Pericardium fibroblast (primary cell): ENCODE measurements around a stretch of chr12.

DNA sequence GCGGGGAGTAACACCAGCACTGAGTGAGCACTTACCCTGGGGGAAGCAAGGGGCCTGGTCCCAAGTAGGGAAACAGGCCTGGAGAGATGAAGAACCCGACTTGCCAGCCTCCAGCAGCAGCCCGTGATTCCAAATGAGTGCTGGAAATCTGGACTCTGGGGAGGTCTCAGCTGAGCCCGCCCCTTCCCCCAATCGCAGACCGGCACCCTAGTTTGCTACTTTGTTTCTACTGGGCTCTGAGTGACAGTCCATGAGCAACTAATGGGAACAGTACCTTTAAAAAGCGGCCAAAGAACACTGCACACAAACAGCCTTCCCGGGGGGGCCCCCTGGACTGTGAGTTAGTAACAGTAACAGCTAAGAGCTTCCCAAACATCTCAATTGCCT lies 2.2 kb upstream of the NCOR2 start:
- RAMPAGE, long total RNA: no peak

DNA sequence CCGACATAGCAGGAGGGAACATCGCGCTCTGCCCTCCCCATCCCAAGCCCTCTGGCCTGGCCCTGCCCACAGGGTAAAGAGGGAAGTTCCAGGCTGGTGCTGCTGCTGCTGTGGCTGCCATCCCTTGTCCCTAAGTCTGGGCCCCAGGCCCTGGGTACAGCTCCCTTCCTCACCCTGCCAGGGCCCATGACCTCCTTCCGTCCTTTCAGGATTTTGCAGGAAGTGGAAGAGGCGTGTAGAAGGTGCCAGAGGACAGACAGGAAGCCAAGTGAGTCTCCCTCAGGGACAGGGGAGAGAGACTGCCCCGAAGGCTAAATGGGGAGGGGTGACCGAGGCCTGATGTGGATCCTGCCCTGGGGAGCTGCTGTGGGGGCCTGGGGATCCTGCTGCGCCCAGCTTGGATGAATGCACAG lies 14.7 kb upstream of the NCOR2 start:
- RAMPAGE, long total RNA: no peak

DNA sequence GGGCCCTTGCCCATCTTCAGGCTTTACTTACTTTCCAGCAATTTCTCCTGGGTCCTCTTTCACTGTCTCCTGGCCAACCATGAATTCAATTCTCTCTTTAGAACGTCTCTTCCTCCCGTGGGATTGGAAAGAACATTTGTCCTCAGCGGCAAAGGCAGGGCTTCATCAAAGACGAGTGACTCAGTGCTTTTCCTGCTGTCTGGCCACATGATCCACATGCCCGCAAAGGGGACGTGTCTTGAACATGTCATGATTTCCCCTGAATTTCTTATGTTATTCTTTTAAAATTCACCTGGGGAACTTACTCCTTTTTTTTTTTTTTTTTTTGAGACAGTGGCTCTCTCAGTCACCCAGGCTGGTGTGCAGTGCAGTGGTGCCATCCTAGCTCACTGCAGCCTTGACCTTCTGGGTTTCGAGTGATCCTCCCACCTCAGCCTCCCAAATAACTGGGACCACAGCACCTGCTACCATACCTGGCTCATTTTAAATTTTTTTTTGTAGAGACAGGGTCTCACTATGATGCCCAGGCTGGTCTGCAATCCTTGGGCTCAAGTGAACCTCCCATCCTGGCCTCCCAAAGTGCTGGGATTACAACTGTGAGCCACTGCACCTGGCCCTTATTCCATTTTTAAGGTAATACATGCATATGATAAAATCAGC lies 21.7 kb upstream of the NCOR2 start:
- RAMPAGE, long total RNA: no peak

DNA sequence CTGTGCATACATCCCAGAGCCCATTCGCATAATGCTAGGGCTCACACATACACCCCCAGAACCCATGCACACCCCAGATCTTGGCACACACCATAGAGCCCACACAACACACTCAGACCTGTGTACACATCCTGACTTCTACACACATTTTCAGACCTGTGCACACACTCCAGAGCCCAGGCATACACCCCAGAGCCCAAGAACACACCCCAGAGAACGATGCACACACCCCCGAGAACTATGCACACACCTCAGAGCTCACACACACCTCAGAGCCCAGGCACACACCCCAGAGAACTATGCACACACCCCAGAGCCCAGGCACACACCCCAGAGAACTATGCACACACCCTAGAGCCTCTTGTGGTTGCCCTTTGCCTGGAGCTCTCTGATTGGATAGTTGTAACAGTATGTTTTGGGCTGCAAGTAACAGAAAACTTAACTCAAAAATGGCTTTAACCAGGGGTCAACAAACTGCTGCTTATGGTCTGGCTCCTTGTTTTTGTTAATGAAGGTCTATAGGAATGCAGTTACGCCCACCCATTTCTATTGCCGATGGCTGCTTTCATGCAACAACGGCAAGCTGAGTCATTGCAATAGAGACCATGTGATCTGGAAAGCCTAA lies 65.9 kb upstream of the NCOR2 start:
- RAMPAGE, long total RNA: no peak

DNA sequence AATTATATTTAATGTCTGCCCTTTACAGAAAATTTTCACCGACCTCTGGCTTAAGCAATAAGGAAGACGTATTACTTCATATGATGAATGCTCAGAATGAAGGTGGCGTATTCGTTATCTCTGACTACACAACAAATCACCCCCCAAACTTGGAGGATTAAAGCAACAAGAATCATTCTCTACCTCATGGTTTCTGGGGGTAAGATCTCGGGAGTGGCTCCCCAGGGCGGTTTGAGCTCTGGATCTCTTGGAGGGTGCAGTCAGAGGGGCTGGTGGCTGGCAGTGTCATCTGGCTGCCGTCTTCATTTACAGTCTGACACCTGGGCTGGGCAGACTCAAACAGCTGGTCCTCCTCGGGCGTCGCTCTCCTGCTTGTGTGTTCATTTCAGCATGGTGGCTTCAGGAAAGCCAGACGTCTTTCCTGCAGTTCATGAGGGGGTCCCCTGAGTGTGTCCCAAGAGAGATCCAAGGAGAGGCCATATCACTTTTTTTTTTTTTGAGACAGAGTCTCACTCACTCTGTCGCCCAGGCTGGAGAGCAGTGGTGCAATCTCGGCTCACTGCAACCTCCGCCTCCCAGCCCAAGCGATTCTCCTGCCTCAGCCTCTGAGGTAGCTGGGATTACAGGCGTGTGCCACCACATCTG lies 66.5 kb upstream of the NCOR2 start:
- RAMPAGE, long total RNA: no peak

GRCh38 chr12:124683098-124683653 lies 115.8 kb upstream of the NCOR2 start:
- RAMPAGE, long total RNA: no peak

- RAMPAGE, long total RNA: no peak
These were observed 132.5 kb upstream of the NCOR2 start for GRCh38 chr12:124699854-124700347.

- RAMPAGE, long total RNA: no peak
These were observed 146.7 kb downstream of the SCARB1 start for GRCh38 chr12:124716791-124717440.

- RAMPAGE, long total RNA: no peak
These were observed 127.9 kb downstream of the SCARB1 start for GRCh38 chr12:124735642-124736357.

GRCh38 chr12:124867313-124867797 lies 3.7 kb upstream of the SCARB1 start:
- RAMPAGE, long total RNA: no peak

- RAMPAGE, long total RNA: no peak
These were observed 4.4 kb downstream of the UBC start for GRCh38 chr12:124909964-124910459.

GRCh38 chr12:124910460-124911395 lies 3.7 kb downstream of the UBC start:
- RAMPAGE, long total RNA: no peak

DNA sequence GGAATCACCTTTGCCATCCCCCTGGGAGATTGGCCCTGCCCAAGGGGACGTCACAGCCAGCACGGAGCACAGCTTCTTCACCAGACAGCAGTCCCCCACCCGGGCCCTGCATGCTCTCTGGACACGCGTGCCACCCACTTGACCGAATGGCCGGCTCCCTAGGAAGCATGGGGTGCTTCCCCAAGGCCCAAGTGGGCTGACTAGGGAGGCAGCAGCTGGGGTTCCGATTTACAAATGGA lies 17.3 kb downstream of the DHX37 start:
- RAMPAGE, long total RNA: no peak

GRCh38 chr12:125848260-125848667 lies 662.1 kb downstream of the TMEM132B start:
- RAMPAGE, long total RNA: no peak

DNA sequence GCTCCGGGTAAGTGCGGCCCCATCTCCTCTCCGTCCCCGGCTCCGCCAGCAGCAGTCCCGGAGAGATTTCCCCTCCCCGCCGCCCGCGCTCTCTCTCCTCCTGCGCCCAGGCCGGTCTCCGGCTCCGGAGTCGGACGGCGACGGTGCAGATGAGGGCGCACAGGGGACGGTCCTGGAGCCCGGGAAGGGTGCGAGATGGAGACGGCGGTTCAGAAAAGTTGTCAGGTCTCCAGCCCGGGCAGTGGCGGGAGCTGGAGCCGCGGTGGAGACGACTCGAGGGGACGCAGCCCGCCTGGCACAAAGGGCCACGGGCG lies 1540.3 kb downstream of the TMEM132B start:
- RAMPAGE, long total RNA: no peak

DNA sequence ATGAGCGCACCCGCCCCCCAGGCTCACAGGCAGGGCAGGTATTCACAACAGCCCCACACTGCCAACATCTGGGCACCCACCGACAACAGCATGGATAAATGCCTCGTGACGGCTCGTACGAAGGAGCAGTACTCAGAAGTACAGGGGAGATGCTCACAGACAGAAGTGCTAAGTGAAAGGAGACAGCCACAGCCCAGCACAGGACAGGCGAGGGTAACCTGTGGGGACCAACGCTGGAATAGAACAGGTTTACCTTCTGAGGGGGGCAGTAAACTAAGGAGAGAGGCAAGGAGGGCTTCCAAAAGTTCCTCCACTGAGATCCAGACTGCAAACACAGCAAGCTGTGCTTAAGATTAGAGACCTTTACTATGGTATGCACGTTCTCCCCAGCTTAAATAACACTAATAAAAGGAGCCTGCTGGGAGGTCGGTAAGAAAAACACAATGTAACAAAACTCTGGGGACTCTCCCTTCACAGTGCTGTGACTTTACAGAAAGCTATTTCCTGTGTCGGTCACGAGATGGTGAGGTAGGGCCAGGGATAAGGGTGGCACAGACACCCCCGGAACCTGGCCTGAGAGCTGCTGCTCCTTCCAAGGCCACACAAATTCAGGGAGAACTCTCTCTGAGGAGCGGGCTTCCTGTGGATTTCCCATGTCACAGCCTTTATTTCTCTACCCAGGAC lies 26.5 kb downstream of the SLC15A4 start:
- RAMPAGE, long total RNA: no peak

GRCh38 chr12:130071204-130071601 lies 91.1 kb upstream of the FZD10 start:
- RAMPAGE, long total RNA: no peak

DNA sequence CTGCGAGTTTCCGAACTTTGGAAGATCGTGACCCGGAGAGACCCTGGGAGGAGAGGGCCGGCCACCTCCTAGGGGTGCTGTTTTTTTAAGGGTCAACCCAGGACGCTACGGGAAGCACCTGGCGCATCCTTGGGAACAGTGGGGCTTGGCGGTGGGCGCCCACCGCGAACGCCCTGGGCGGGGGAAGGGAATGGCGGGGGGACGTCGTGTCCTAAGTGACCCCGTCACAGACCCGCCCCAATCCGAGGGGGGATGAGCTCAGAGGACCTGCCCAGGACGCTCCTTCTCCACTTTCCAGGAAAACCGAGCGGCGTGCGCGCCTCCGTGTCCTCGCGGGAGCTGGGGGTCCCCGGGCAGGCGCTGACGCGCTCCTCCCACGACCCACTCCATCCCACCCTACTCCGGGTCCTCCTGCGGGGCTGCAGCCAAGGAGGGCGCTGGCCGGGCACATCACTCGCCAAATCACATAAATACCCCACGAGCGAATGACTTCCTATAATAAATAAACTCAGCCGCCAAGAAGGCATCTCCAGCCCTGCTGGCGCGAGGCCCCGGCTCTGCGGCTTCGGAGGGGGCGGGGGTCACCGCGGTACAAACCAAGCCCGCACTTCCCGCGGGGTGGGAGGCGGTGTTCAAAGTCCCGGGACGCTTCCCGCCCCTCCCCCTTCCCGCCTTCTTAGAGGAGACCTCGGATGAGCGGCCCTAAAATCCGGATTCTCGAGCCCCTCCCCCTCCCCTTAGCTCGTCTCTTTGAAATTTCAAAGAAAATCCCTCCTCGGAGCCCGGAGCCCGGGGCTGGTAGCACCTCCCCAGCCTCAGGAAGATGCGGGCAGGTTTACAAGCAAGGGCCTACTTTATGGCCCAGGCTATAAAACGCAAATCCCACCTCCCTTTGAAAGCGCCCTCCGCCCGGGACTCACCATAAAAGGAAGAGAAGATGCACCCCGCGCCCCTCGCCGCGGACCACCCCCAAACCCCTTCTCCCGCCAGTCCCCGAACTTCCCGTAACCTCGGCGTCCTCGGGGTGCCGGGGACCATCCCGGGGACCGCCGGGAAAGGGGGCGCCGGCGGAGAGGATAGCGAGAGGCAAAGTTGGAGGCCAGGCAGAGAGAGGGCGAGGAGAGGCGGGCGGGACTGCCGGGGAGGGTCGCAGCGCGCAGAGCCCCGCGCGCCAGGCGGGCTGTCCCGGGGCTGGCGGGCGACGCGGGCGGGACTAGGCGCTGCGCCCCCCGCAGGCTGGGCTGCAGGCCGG lies 796 bp upstream of the FZD10 start:
- RAMPAGE, long total RNA: no peak

GRCh38 chr12:130722244-130722443 lies 6.0 kb upstream of the RIMBP2 start:
- RAMPAGE, long total RNA: no peak

DNA sequence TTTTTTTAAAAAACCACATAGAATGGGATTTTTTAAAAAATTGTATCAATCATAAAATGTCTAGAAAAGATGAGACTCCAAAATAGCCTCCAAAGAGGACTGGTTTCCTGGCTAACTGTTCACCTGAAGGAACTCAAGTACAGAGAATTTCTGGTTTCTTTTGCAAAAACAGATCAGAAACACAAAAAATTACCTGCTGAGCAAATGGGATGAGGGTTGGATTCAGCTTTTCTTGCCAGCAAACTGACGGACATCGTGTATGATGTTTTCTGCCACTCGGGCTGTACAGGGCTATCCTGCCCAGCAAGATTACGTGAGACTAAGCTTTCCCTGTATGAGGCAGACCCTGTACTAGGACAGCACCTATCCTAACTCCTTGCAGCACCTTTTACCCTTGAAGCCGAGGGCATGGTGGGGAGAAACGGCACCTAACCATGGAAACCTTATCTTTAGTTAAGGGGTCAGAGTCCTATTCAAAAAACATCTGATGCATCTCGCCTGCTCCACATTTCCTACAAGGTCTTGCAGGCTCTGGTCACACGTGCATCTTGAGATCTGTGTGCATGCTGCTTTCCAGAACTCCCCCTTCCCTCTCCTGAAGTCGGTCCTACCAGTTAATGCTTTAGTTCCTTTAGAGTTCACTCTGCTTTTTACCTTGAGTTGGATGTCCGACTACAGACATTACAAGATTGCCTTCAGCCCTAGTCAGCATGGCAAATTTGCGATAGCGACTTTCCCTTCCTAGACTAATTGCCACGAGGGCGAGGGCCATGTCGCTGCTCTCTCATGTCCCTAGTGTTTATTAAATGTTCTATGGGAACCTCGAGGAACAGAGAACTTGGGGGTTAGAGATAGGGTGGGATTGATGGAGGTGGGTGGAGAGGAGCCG lies 6.4 kb downstream of the RAN start:
- RAMPAGE, long total RNA: no peak